Temporal lobe (tissue), 2 donors: ENCODE data around the gene TNFRSF21.

DNA sequence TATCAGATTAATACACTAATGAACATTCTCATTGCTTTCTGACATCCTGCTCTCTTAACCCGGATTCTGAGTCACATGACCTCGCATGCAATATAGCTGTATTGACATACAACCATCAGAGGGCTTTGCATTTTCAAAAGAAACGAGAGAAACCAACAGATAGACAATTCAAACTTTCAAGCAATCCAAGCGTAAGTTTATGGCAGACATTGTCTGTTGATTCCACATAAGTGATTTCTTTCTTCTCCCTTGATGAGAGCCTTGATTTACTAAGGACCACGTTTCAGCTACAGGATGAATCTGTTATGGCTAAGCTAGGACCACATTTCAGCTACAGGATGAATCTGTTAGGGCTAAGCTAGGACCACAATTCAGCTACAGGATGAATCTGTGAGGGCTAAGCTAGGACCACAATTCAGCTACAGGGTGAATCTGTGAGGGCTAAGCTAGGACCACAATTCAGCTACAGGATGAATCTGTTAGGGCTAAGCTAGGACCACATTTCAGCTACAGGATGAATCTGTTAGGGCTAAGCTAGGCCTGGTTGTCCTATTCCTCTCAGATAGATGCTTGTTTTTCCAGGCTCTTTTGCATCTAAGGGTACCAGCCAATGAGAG is 63.5 kb downstream of the RCAN2 start:
- RAMPAGE, long total RNA = no peak

GRCh38 chr6:46491780-46492183 is 533 bp upstream of the RCAN2 start:
- RAMPAGE, long total RNA = no peak

DNA sequence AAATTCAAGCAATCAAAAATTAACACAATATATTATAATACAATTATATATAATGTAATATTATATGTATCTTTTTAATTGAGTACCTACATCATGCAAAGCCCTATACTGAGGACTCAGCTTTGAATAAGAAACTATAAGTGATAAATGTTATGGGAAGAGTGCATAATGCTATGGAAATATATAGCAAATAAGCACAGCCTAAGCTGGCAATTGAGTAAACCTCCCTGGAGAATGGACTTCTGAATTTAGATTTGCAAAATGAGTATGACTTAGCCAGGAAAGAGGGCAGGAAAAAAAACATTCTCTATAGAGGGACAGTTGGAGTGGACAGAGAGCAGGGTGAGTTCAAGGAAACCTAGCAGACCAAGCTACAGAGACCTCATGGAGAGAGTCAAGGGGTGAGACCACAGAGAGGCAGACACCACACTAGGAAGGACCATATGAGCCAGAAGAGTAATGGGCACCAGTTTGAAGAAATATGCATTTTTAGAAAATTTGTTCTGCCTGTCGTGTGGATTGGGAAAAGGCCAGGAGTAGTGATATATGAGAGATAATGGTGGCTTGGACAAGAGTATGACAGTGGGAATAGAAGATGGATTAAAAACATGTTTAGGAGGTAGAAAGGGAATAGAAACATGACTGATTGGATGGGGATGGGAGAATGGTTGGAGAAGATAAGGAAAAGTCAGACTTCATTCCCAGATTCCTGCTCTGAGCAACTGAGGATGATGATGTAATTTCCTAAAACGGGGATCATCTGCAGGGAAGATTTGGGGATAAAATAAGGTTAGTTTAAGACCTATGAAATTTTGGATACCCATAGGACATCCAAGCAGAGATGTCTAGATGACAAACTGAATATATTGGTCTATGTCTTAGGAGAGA is 15.5 kb upstream of the TDRD6 start:
- RAMPAGE, long total RNA = no peak

- RAMPAGE, long total RNA = no peak
These were observed 1.7 kb downstream of the PLA2G7 start for GRCh38 chr6:46733425-46733950.

- RAMPAGE, long total RNA = no peak
These were observed 30.5 kb upstream of the ADGRF5 start for GRCh38 chr6:46952273-46952542.

DNA sequence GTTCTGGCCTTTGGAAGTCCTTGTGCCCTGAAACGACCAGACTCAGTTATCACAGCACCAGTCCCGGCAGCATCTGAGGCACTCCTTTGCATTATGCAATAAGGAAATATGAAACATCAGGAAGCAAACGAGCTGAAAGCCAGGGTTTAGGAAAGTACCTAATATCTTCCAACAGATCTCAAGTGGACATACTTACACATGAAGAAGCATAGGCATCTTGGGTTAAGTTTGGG is 61.9 kb upstream of the ADGRF1 start:
- RAMPAGE, long total RNA = no peak

DNA sequence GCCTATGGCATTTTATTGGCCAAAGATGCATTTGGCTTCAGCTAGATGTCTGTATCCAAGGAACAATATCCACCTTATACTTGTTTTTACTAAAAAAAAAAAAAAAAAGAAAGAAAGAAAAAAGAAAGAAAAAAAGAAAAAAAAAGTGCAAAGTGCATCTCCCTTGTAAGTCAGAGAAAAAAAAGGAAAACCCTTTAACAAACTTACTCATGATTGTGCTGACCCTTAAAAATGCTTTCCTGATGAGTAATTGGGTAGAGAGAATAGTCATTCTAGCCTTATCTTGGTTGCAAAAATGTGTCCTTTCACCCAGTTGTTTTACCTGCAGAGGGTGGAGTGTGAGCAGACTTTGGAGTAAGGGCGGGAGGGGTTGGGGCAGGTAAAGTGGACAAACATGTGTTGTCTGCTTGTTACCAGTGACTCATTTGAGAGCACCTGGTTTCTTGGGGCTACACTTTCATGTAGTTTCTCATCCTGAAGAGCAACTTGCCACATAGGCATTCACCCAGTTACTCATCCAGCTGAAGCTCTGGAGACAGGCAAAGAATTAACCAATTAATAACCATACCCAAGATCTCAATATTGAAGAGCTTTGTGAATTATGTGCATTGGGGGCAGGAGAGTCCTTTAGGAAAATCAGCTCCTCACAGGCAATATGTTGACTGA is 121.2 kb downstream of the TNFRSF21 start:
- RAMPAGE, long total RNA = no peak

GRCh38 chr6:47307673-47308384 is 1.9 kb downstream of the TNFRSF21 start:
- RAMPAGE, long total RNA = no peak

DNA sequence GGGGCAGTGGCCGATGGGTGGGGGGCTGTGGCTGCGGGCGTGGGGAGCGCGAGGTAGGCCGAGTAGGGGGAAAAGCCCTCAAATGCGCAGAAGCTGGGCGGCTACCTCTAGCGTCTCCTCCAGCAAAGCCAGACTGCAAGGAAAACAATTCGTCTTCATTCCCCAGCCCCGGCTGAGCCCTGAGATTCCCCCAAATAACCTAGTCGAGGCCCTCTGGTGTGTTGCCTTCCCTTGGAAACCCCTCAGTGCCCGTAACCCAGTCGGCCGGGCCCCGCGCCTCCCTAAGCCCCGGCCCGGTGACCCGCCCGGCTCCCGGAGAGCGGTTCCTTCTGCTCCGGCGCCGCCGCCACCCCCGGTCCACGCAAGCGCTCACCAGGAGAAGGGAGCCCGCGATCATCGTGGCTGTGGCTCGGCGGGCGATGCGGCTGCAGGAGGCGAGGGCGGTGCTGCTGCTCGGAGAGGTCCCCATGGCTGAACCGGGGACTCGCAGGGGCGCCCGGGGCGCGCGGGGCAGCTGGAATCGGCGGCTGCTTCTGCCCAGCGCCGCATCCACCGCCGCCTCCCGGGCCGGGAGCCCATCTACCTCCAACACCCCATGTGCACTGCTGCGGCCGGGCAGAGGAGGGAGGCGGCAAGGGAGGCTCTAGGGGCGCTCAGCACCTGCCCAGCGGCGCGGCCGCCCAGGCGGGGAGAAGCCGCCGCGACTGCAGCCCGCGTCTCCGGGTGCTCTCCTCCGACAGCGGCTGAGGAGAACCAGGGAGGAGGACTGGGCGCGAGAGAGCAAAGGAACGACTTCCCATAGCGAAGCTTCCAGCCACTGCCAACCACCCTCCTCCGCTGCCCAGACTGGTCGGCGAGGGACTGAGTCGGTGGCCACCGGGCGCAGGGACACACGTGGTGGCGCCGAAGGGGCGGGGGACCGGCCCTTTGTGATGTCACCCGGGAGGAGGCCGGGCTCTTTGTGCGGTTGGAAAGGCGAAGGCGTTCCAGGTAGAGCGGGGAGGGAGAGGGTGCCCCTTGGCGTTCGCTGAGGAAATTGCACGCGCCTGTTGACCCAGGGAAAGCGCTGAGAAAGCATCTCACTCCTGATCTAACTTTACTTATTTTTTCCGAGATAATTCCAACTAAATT is at the start of gene TNFRSF21:
Gene TNFRSF21 (minus strand): TSS at position 863 of the 1,131 bp plus-strand sequence.
- RAMPAGE, long total RNA = no peak

- RAMPAGE, long total RNA = no peak
These were observed 70.4 kb upstream of the CD2AP start for GRCh38 chr6:47407146-47407696.

- RAMPAGE, long total RNA = no peak
These were observed 17.3 kb downstream of the CD2AP start for GRCh38 chr6:47494839-47495390.

GRCh38 chr6:47656145-47656584 is 42.2 kb upstream of the ADGRF4 start:
- RAMPAGE, long total RNA = no peak

- RAMPAGE, long total RNA = no peak
These were observed 542 bp upstream of the C6orf141 start for GRCh38 chr6:49550007-49550245.

GRCh38 chr6:50821315-50822109 is 2.8 kb downstream of the TFAP2B start:
- RAMPAGE, long total RNA = no peak

- RAMPAGE, long total RNA = no peak
These were observed 206.9 kb downstream of the TFAP2B start for GRCh38 chr6:51025584-51025999.

DNA sequence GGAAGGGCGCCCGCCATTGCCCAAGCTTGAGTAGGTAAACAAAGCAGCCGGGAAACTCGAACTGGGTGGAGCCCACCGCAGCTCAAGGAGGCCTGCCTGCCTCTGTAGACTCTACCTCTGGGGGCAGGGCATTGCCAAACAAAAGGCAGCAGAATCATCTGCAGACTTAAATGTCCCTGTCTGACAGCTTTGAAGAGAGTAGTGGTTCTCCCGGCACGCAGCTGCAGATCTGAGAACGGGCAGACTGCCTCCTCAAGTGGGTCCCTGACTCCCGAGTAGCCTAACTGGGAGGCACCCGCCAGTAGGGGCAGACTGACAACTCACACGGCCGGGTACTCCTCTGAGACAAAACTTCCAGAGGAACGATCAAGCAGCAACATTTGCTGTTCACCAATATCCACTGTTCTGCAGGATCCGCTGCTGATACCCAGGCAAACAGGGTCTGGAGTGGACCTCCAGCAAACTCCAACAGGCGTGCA is 406.1 kb downstream of the TFAP2B start:
- RAMPAGE, long total RNA = no peak

DNA sequence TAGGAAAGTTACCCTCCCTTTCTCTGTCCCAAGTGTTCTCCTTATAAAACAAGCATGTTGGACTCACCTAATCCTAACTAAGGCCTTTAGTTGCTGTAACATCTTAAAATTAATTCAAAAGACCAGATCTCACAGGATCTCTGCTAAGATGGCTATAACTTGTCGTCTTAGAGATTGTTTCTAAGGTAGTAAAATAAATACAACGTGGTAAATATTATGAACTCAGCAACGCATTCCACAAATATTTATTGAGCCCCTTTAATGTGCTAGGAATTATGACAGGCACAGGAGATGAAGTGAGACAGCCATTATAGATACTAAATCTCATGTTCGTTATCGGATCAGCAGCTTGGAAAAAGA is 20.8 kb upstream of the MCM3 start:
- RAMPAGE, long total RNA = no peak

- RAMPAGE, long total RNA = no peak
These were observed 23.5 kb upstream of the MCM3 start for GRCh38 chr6:52307762-52308631.

- RAMPAGE, long total RNA = no peak
These were observed 77.5 kb downstream of the EFHC1 start for GRCh38 chr6:52497399-52498353.

GRCh38 chr6:52503492-52504134 is 73.2 kb downstream of the TRAM2 start:
- RAMPAGE, long total RNA = no peak